Trachea (tissue), 1 donor: ENCODE measurements around a stretch of chr2.

DNA sequence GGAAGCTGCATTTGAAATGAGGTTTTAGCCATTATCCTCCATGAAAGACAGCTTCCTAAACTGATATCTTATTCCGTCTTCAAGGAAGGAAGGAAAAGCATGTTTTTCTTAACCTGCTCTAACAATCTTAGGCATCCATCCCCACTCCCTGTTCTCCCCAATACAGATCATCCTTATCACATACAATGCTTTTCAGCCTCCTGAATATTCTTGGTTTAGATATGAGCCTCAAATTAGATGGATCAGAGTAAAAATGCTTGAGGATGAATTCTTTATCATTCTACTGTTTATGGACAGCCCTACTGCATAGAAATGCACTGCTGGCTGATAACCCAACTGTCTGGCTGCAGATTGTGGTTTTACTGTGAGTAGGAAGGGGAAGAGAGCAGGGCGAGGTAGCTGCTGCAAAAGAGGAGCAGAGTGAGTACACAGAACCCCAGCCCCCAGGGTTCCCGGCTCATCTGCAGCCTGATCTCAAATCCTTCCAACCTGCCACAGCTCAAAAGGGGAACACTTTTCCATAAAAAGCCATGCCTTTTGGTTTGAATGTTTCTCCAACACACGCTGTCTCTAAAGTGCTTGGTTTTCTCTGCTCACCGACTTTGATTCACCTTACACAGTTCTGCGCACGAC, 29.4 kb upstream of the NCOA1 start:
- PRO-cap, result no peak

DNA sequence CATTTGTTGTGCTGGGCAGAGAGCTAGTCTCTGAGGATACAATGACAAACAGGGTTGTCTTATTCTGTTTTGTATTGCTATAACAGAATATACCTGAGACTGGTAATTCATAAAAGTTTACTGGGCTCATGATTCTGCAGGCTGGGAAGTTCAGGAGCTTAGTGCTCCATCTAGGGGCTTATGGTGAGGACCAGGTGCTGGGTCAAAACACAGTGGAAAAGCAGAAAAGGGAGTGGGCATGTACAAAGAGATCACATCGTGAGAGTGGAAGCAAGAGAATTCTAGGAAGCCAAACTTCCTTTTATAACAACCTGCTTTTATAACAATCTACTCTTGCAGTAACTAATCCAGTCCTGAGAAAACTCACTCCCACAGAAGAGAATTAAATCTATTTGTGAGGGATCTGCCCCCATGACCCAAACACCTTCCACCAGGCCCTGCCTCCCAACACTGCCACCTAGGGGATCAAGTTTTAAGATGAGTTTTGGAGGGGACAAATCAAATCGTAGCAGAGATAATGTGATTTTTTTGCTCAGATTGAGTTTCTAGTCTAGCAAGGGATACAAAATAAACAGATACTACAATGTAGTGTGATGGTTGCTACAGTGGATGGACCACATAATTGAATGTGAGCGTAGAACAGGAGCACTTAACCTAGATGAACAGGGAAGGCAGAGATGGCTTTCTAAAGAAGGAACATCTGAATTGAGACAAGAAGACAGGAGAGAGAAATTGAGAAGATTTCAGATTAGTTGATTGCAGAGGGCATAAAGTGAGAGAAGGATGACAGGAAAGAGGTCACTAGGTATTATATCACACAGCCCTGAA, 52.1 kb downstream of the NCOA1 start:
- PRO-cap, result no peak

DNA sequence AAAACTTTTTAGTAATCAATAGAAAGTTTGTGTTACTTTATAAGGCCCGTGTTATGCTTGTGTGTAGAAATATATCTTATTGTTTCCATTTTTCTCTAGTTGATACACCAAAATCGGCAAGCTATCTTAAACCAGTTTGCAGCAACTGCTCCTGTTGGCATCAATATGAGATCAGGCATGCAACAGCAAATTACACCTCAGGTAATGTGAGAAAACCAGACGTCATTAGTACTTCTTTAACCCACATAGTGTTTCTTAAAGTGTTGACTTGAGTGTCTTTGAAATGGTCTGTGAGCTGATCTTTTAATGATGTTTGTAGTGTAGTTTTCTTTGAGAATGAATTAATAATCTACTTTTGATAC, 53.9 kb downstream of the PTRHD1 start:
- PRO-cap, result no peak

- PRO-cap, result no peak
Measured at GRCh38 chr2:24821189-24822228, 28.3 kb downstream of the CENPO start.

- PRO-cap, result no peak
Measured at GRCh38 chr2:24827281-24828444, 34.4 kb downstream of the CENPO start.

GRCh38 chr2:24886664-24887366, 33.2 kb downstream of the ADCY3 start:
- PRO-cap, result no peak

DNA sequence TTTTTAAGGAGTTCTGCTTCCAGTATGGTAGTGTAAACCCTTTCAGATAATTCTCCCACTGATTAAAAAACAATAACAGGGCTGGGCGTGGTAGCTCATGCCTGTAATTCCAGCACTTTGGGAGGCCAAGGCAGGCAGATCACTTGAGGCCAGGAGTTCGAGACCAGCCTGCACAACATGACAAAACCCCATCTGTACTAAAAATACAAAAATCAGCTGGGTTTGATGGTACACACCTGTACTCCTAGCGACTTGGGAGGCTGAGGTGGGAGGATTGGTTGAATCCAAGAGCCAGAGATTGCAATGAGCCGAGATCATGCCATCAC, 8.9 kb upstream of the DNAJC27 start:
- PRO-cap, result no peak

DNA sequence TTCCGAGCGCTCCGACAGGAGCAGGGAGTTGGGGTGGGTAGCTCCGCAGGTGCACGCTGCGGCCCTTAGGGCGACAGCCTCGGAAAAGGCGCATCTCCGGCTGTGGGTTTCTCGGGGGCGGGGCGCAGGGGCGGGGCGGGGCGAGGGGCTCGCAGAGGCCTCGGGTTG, 139 bp upstream of the EFR3B start:
- PRO-cap, result bidirectional peak, plus-strand start outside the sequence, minus-strand start at position 58 of the sequence

DNA sequence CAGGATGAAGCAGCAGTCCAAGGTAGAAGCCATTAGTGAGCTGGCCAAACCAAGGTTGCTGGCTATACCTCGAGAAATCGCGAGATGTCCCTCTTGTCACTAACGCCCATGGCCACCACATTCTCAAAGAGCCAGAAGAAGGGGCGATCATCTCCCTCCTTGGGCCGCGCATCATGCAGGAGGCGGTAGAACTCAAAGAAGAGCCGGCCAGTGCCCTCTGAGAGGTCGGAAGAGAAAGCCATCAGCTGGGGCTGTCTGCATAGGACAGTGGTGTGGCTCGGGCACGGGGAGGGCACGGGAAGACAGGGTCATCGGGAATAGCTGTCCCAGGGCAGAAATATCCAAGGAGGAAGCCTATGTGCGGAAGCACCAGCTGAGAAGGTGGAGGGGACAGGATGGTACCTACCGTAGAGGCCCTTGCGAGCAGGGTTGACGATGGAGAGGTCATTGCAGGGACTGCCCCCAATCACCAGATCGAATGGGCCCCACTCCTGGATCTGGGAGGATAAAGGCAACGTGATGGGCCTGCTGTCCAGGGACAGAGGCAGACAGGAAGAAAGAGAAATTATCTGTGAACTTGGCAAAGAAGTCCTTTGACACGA, 72.0 kb upstream of the POMC start:
- PRO-cap, result no peak

- PRO-cap, result unidirectional peak, plus-strand start at chr2:25347716
Measured at GRCh38 chr2:25347539-25347895, 5.8 kb upstream of the DNMT3A start.

- PRO-cap, result unidirectional peak, minus-strand start at chr2:25618805
Measured at GRCh38 chr2:25618482-25619223, 54.7 kb downstream of the DTNB start.

GRCh38 chr2:25650257-25650643, 23.1 kb downstream of the DTNB start:
- PRO-cap, result no peak

DNA sequence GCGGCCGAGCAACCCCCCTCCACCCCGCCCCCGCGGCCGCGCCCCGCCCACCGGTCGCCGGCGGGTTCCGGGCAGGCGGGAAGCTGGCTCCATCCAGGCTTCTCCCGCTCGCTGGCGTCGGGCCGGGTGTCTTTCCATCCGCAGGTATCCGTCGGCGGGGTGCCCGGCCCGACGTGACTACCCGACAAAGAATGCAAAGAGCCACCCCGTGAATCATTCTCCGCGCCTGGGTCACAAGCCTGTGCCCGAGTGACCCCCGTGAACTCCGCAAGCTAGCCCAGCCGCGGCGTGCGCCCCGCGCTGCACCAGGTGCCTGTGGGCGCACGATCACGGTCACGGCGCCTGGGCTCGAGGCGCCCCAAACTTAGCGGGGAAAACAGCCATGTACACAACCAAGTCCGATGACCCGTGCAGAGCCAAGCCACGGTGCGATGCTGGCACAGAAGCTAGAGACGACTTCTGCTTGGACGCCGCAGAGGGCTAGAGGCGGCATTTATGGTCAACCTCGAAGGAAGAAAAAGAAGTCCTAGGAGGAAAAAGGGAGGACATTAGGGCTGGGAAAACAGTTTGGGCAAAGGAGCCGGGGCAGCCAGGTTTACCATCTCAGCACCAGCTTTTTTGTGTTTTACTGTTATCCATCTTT, 432 bp upstream of the DTNB start:
- PRO-cap, result bidirectional peak, plus-strand start at position 63 of the sequence, minus-strand start outside the sequence

GRCh38 chr2:25711771-25712279, 38.4 kb upstream of the DTNB start:
- PRO-cap, result no peak

- PRO-cap, result no peak
Measured at GRCh38 chr2:25740379-25741249, 67.2 kb upstream of the DTNB start.

DNA sequence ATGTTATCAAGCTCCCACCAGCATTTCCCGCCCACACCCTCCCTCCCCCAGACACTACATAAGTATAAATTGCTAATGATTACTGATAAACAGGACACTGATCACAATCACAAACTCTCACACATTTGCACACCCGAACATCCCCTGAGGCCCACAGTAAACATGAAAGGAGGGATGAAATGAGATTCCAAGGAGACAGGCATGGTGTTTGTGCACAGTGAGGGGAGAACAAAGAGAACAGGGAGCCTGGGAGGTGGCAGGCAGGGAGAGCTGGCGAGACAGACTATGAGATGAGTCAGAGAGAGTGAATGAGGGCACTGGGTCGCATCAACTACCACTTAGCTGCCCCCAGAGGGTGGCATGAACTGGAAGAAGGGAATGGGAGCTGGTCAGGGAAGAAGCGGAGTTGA, 5.3 kb downstream of the KIF3C start:
- PRO-cap, result no peak

- PRO-cap, result no peak
Measured at GRCh38 chr2:26013576-26014141, 20.2 kb upstream of the RAB10 start.

- PRO-cap, result no peak
Measured at GRCh38 chr2:26034775-26035209, 908 bp downstream of the RAB10 start.

DNA sequence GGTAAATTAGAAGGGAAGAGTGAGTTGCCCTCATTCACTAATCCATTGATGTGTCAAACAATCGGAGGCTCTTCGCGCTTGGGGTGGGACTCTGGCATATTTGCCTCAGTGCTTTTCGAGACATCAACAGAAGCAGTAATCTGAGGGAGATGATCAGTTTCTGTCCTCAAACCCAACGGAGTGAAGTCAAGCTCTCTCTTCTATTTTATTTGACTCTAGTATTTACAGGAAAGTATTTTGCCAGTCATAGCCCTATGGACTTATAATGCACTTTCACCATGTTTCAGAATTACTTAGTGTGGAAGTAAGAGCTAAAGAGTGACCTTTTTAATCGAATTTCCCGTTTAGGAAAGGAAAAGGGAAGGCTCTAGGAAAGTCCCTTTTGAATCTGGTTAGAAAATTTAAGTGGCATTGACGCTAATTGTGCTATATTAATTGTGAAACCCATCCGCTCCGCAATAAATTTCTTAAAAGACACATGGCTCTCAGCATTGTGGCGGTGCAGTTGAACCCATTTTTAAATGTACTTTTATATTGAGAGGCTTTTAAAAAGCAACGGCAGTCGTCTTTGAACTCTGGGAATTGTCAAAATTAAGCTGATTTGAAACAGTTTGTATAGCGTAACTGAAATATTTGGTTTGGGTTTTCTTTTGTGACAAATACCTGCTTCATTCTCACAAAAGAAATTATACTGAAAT, 1.5 kb downstream of the RAB10 start:
- PRO-cap, result no peak

GRCh38 chr2:26065890-26066643, 32.2 kb downstream of the RAB10 start:
- PRO-cap, result no peak